Airway epithelial cell (primary cell): ENCODE data around the genes HOXC4 and CDK2.

GRCh38 chr12:54053568-54054388 is at the start of gene HOXC4:
Gene HOXC4, plus strand, starts transcription at chr12:54053835.
- RAMPAGE, long total RNA, result no peak

GRCh38 chr12:54146944-54147433 is 41.8 kb downstream of the SMUG1 start:
- RAMPAGE, long total RNA, result no peak

DNA sequence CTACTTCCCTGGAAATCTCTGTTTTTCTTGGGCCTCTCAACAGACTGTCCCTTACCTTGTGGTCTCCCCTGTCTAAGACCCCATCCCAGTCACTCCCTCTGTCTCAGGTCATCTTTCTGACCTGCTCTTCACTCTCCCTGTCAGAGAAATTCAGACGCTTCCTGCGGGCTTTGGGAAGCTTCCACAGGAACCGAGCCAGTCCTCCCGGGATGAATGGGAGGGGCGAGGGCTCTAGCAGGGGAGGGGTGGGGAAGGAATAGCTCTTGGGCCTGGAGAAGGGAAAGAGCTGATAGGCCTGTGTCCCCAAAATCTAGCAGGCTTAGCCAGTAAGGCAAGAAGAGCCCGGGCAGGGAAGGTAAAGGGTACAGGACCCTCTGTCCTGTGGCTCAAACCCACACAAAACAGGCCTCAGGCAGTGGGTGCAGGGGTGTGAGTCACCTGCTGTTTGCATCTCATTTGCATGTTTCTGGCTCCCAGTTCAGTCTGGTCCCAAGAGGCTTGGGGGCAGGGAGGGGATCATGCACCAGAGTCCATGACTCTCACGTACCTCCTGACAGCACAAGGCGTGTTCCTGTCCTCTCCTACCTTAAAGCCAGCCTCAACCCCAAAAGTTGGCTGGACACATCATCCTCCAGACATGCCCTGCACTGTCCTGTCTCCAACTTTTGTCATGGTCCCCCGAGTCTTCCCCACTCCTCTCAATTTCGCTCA is 8.7 kb upstream of the SMUG1 start:
- RAMPAGE, long total RNA, result no peak

DNA sequence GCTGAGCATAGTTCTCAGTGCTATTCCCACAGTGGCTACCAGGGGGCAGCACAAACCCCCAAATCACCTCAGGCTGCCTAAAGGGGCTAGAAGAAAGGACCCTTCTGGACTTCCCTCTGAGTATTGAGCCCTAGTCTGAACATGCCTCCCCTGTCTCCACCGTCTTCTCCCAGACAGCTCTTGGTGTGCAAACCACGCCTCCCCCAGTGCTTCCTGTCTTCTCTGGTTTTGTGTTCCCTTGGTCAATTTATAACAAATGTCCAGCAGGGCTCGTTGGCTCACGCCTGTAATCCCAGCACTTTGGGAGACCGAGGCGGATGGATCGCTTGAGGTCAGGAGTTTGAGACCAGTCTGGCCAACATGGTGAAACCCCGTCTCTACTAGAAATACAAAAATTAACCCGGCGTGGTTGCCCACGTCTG is 31.4 kb upstream of the SMUG1 start:
- RAMPAGE, long total RNA, result no peak

DNA sequence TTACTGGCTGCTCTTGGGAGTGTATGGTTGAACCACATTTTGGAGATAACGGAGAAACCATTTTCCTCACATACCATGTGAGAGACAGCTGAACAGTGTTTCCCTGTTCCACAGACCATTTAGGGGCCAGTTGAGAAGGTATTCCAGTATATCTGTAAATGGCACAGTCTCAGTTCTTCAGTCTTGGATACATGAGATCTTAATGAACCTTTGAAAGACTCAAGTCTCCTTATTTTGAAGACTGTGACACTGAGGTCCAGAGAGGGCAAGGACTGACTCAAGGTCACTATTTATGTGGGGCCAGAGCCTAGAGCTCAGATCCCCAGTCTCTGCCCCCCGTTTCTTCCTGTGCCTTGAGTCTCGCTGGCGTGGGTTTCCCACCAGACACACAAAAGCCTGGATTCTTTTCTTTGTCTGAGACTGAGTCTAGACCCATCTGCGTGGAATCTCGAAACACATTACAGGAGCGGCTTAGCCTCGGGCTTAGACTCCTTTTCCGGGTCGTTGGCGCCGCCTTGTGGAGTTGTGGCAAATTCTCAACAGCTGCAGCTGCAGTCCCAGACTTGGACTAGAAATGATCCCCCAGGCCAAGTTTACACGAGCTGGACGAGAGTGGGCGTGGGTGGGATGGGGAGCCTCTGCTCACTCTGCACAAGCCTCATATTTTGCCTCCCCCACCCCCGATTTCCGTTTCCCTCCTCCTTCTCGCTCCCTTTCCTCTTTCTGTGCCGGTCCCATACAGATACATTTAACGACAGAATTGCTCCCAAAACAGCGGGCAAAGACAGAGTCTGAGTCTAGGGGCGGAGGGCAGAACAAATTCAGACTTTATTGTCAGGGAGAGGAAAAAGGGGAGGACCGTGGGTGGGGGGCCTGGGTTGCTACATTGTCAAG is 4.3 kb upstream of the GPR84 start:
- RAMPAGE, long total RNA, result no peak

DNA sequence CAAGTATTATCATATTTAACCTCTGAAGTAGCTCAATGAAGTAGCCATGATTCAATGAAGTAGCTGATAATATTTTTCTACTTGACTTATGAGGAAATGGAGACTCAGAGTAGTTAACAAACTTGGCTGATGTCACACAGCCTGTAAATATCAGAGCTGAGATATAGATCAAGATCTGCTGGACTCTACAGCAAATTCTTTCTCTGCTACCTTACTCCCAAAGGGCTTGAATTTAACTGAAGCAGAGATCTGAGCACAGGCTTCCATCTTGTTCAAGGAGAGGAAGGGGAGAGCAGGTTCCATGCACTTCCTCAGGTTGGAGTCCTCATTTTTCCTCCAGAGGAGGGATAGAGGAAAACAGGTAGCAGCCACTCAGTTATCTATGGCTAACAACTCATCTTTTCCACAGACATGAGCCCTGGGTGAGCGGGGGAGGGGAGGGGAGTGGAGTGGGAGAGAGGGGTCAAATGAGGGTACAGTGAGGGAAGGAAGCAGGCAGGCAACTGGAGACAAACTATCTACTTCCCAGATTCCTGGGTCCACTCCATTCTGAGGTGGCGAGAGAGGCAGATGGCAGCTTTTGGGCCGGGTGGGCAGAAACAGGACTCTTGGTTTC is 2.4 kb upstream of the ZNF385A start:
- RAMPAGE, long total RNA, result no peak

DNA sequence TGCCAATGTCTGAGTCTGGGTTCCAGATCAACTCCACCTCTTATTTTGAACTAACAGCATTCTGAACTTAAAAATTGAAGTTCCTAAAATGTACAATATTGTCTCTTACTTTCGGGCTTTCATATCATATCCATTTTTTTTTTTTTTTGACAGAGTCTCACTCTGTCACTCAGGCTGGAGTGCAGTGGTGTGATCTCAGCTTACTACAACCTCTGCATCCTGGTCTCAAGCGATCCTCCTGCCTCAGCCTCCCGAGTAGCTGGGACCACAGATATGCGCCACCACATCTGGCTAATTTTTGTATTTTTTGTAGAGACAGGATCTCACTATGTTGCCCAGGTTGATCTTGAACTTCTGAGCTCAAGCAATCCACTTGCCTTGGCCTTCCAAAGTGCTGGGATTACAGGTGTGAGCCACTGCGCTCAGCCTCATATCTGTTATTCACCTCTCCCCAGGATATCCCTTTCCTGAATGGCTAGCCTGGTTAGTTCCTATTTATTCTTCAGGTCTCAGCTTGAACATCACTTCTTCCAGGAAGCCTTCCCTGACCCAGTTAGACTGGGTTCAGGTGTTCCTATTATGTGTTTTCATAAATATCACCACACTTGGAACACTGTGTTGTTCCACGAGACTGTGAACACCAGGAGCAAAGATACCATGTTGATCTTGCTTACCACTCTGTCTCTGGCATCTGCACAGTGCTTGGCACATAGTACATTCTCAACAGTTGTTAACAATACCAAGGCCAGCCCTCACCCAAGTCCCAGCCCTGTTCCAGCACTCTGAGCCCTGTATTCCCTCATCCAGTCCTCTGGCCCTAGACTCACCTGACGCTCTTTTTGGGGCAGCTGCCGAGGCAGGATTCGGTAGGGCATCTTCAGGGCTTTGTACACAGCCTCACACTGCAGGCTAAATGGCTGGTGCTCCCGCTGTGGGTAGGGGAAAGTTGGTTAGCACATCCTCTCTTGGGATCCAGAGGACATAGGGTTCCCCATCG is 13.5 kb upstream of the ZNF385A start:
- RAMPAGE, long total RNA, result no peak

DNA sequence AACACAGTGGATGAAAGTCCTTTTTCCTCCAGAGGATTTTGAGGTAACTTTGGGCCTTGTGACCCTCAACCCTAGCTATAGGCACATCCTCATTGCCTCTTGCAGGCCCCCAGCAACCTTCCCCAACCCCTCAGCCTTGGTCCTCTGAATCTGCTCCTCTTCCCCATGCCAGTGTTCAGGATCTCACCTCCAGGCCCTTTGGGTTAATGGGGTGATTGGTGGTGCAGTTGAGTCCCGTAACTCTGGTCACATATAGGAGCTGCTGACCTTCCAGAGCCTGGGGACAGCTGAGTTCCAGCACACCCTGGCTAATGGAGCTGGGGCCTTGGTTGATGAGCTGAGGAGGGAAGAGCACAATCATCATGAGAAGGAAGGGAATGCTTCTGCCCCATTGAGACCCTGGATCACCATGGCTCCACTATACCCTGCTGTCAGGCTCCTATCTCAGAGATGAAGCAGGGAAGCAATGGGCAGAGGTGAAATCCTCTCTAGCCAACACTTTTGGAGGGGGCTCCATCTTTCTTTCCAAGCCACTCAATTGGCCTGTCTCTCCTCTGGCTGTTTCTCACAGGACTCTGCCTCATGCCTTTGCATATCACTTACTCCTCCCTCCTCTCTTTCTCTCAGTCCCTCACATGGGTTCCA is 16.2 kb upstream of the ZNF385A start:
- RAMPAGE, long total RNA, result no peak

GRCh38 chr12:54402714-54404068 is 15.9 kb downstream of the ITGA5 start:
- RAMPAGE, long total RNA, result no peak

DNA sequence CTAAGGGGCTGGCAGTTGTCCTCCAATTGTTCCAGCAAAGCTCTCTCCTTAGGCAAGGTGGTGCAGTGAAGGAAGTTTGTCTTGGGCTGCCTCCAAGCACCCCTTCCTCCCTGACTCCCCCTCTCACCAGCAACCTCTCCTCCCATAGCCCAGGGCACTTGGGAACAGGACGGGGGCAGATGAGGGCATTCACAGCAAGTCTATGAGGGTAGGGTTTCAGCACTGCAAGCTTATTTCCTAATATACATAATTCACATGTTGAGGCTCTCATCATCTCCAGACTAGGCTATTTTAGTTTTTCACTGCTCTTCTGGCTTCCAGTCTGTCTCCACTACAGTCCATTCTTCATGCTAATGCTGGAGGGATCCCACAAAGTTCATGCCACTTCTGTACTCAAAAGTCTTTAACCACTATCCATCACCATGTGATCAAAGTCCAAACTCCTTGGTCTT is 22.8 kb downstream of the LACRT start:
- RAMPAGE, long total RNA, result no peak

GRCh38 chr12:55684760-55685430 is 3.4 kb downstream of the METTL7B start:
- RAMPAGE, long total RNA, result no peak

- RAMPAGE, long total RNA, result no peak
These were observed 1.1 kb upstream of the ITGA7 start for GRCh38 chr12:55708650-55709395.

GRCh38 chr12:55718627-55719438 is 1.4 kb upstream of the RDH5 start:
- RAMPAGE, long total RNA, result no peak

DNA sequence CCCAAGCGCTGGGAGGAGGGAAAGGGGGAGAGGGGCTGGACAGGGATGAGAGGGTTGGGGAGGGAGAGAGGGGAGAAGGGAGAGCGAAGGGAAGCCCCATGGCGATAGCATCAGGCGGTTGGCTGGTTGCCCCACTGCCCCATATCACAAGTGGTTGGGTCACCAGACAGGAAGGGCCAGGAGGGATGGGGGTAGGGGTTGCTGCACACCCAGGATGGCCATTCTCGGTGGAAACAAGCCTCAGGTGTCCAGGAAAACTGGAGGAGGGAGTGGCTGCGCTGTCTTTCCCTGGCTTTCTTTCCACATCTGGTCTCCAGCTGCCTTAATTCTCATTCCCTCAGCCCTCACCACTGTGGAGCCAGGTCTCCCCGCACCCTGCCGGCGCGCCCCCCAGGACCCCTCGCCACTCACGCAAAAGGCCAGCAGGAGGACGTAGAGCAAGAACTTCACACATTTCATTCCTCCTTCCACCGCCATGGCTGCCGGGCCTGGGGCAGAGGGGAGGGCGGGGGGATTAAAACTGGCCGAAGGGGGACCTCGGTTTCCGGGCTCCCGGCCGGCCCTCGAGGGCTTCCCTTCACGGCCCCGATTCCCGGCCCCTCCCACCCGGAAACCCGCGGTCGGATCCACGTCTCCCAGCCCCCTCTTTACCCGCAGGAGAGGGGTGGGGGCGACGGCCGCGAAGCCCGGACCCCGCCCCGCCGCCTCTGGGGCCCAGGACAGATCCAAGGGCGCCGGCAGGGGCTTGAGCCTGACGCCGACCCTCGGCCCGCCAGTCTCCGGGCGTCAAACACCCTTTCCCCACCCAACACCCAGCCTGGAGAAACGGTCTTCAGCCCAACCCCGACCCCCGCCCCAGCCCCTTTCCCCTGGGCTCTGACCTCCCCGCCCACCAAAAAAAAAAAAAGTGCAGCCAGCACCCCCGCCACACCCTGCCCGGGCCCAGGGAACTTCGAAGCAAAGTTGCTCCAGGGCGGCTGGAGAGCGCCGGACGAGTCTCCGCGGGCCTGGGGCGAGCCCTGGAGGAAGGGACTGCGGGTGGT is 623 bp downstream of the CD63 start:
- RAMPAGE, long total RNA, result no peak

- RAMPAGE, long total RNA, result no peak
These were observed 1.4 kb upstream of the CD63 start for GRCh38 chr12:55729975-55730836.

DNA sequence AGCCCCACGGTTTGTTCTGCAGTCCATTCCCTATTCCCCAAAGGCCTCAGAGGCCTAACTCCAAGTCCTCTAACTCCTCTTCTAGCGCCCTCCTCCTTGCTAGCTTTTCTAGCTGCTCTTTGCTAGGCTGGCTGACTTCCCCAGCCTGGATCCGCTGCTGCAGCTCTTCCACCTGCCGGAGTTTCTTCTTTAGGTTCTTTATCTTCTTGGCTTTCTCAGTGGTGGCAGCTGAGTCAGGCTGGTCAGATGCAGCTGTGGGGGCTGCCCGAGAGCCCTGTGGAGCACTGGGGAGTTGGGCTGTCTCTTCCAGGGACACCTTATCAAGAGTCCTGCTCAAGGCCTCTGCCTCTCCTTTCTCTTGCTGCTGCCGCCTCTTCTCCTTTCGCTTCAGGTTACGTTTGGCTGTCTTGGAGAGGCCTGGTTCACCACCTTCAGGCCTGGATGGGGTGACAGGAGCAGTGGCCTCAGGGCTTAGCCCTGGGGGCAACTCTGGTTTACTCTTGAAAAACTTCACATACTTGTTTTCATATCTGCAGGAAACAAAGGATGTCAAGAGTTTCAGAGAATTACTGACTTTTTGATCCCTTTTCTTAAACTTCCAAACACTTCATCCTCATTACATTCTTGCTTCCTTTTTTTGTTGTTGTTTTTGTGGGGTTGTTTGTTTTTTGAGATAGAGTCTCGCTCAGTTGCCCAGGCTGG is 25.7 kb downstream of the PYM1 start:
- RAMPAGE, long total RNA, result no peak

GRCh38 chr12:55939679-55940936 is 9.1 kb downstream of the DGKA start:
- RAMPAGE, long total RNA, result no peak

DNA sequence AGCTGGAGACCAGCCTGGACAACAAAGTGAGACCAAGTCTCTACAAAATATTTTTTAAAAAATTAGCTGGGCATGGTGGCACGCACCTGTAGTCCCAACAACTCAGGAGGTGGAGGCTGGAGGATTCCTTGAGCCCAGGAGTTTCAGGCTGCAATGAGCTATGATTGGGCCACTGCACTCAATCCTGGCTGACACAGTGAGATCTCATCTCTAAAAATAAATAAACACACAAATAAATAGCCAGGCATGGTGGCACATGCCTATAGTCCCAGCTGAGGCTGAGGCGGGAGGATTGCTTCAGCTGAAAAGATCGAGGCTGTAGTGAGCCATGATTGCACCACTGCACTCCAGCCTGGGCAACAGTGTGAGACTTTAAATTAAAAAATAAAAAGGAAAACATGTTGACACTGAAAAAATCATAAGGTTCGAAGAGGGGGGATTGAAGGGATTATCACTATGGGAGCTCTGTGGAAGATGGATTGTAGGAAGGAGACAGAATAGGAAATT is 13.2 kb downstream of the DGKA start:
- RAMPAGE, long total RNA, result no peak

- RAMPAGE, long total RNA, result start-site peak on the plus strand at chr12:55966795-55966847, 480 and 36 reads in 2 replicates
These were observed at the start of gene CDK2 for GRCh38 chr12:55966531-55967641. Gene CDK2, plus strand, starts transcription at chr12:55966830.

GRCh38 chr12:55977546-55978123 is 3.8 kb downstream of the RAB5B start:
- RAMPAGE, long total RNA, result no peak